ENCODE measurements around a stretch of chr10.

GRCh38 chr10:69845903-69846533 is 44.3 kb downstream of the COL13A1 start:
- RRBS: no CpG with 5 or more reads among the region's 13 CpGs
CAGE:
- cytosol, long polyA plus RNA: no peak
- long polyA plus RNA: no peak
- nucleus, long polyA plus RNA: no peak

- RRBS: no CpG with 5 or more reads among the region's 5 CpGs
CAGE:
- cytosol, long polyA plus RNA: no peak
- long polyA plus RNA: no peak
- nucleus, long polyA plus RNA: no peak
Observed at GRCh38 chr10:69911839-69912060, 110.0 kb downstream of the COL13A1 start.

- RRBS: no CpG with 5 or more reads among the region's 7 CpGs
CAGE:
- cytosol, long polyA plus RNA: no peak
- long polyA plus RNA: no peak
- nucleus, long polyA plus RNA: no peak
Observed at GRCh38 chr10:70051259-70052083, 1.2 kb upstream of the MACROH2A2 start.

DNA sequence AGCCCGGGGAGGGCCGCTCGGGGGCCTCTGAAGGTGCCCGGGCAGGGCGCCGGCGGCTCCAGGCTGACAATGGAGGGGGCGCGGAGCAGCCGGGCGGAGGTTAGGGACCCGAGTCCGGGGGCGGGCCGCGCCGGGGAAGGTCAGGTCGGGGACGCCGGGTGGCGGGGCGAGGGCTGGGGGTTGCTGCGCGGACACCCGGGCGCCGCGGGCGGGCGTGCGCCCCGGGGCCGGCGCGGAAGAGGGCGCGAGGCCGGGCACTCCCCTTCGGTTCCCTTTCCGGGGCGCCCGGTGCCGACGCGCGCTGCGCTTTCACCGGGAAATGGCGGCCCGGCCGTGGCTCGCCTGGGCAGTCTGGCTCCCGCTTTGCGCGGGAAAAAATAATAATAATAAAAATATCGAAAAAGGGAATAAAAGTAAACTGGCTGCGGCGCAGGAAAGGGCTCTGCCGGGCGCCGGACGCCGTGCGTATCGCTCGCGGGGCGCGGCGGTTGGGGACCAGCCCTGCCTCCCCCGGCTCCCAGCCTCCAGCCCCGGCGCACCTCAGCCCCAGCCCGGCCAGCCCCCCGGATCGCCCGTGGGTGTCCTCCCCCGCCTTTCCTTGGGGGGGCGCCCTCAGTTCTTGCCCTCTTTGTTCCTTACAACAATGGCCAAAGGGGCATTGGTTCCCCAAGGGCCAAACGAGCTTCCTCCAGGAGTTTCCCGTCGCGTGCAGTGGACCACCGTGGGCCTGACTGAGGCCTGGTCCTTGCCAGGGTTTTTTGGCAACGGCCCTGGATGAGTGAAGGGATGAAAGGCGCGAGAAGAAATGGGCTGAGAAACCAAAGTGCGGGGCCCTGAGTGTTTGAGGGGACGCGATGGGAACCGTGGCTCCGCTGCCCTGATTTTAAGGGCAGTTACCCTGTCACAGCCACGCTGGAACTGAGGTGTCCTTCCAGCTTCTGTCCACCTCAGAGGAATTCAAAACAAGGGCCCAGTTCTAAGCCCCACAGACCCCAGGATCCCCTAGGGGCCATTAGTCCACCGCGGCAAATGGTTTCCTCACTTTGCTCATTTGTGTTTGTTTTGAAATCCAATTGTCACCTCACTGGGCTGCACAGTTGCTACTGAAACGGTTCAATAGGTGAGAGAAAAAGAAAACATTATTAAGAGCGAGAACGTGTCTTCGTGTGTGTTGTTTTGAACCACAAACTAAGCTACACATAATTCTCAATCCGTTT is 1.2 kb downstream of the MACROH2A2 start:
- RRBS: 4% methylated on average over 23 of the region's 100 CpGs
CAGE:
- cytosol, long polyA plus RNA: no peak
- long polyA plus RNA: no peak
- nucleus, long polyA plus RNA: no peak

- RRBS: no CpG with 5 or more reads among the region's 9 CpGs
CAGE:
- cytosol, long polyA plus RNA: no peak
- long polyA plus RNA: no peak
- nucleus, long polyA plus RNA: no peak
Observed at GRCh38 chr10:70234495-70234885, 1.3 kb upstream of the PPA1 start.

- RRBS: no CpG with 5 or more reads among the region's 6 CpGs
CAGE:
- cytosol, long polyA plus RNA: no peak
- long polyA plus RNA: no peak
- nucleus, long polyA plus RNA: no peak
Observed at GRCh38 chr10:70409553-70410214, 5.7 kb downstream of the EIF4EBP2 start.

DNA sequence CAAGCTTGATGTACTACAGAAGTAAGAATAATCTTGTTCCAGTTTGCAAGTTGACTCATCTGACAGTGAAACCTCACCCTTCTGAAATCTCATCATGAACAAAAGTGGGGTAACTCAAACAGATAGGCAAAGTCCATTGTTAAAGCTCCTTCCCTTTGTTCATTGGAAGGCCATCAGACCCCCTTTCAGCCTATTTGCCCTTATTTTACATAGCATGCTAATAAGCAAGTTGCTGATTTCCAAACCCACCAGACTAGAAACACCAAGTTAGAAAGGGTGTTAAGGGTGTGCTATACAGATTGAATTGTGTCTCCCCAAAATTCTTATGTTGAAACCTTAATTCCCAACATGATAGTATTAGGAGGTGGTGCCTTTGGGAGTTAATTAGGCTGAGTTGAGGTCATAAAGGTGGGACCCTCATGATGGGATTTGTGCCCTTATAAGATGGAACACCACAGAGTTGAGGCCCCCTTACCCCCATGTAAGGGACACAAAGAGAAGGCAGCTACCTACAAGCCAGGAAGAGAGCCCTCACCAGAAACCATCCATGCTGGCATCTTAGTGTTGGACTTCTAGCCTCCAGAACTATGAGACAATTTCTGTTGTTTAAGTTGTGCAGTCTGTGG is 13.9 kb downstream of the EIF4EBP2 start:
CAGE:
- cytosol, long polyA plus RNA: no peak
- long polyA plus RNA: no peak
- nucleus, long polyA plus RNA: no peak

DNA sequence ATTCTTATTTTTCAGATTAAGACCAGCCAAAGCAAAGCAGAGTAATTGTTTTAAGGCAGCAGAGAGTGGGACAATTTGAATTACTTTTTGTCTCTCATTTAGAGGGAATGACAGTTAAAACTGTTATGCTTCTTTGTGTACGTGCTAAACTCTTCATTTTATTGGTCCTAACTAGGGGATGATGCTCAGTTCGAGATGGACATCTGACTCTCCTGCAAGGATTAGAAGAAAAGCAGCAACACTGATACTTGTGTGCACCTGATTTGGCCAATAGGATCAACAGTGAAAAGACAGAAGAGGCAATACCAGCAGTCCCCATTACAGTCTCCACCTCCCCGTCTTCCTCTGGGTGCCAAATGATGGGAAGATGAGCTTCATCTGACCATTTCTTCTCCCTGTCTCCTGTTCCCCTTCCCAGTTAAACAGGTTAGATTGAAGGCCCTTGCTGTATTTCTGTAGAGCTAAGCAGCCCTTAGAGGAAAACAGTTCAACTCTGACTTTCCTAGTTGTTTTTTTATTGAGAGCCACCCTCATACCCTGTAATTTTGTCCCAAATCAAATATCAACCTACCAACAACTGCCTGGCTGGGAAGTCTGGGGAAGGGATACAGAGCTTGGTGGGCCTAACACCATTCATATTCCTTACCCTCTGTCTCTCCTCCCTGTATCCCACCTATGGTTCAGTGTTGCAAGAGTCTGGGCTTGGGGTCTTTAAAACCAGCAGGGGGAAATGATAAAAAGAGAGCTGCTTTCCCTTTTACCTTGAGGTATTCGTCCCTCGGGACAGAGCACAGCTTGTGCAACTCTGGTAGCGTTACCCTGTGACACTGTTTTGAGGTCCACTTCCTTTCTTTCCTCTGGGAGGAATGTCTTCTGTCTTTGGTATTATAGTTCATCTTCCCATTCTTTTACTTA is 17.9 kb downstream of the EIF4EBP2 start:
- RRBS: no CpG with 5 or more reads among the region's 6 CpGs
CAGE:
- cytosol, long polyA plus RNA: no peak
- long polyA plus RNA: no peak
- nucleus, long polyA plus RNA: no peak

DNA sequence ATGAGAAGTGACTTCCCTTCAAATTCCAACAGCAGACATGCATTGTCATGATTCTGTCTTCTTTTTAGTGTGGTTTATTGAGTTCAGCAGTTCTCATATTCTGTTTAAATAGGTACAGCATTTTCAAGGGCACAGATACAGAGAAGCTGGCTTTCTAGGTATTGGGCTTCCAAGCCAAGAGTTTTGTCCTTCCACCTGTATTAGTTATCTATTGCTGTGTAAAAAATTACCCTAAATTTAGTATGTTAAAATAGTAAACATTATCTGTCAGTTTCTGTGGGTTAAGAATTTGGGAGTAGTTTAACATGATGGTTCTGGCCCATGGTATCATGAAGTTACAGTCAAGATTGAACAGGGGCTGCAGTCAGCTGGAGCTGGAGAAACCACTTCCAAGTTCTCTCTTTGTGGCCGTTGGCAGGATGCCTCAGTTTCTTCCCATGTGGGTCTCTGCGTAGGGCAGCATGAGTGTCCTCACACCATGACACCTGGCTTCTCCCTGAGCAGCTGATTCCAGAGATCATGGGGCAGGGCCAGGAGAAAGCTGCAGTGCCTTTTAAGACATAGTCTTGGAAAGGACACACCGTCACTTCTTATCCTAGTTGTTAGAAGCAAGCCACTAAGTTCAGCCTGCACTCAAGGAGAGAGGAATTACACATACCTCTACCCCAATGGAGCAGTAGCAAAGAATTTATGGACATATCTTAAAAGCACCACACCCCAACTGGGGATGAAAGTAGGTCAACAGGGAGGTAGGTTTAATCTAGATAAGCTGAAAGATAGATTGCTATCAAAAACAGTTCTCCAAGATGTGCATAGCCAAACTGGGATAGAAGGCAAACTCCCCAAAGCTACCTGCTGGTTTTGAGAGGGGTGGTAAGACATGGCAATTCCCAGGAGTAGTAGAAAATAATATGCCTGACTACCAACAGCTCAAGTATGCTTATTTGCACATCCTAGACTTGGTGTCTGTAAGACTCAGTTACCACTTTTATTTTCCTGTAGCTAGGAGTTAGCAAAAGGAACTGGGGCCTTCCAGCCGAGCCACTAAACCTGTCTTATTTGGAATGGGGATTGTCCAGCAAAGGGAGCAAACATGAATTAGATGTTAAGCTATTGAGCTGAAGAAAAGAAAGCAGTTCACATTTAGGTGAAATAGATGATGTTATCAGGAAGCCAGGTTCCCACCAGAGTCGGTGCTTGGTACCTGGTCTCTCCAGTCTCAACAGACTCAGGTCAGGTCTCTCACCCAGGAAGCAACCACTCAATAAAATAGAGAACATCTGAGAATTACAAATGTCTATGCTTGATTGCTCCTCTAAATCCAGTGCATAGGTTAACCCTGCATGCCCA is 16.3 kb downstream of the NODAL start:
- RRBS: no CpG with 5 or more reads among the region's 5 CpGs
CAGE:
- cytosol, long polyA plus RNA: no peak
- long polyA plus RNA: no peak
- nucleus, long polyA plus RNA: no peak

DNA sequence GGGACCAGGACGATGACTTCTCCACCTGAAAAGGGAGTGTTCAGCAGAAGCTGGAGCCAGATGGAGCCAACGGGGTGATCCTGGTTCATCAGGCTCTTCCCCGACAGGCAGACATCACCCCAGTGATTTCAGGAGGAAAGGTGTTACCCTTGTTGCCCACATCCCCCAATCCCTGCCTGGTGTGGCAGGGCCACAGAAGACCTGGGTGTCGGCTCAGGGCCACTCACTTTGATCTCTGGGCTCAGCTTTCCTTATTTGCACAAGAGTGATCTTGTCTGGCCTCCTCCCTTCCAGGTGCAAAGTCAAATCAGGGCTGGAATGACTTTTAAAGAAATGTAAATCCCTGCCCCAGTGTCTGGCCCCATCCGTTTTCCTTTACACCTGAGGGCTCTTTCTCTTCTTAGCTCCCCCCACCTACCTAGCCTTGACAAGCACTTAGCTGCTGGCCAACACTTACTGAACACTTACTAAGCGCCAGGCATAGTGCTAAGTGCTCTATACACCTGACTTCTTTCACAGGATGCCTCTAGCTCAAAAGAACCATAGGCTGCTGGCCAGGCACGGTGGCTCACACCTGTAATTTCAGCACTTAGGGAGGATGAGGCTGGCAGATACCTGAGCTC is 880 bp upstream of the NODAL start:
- RRBS: no CpG with 5 or more reads among the region's 7 CpGs
CAGE:
- cytosol, long polyA plus RNA: no peak
- long polyA plus RNA: no peak
- nucleus, long polyA plus RNA: no peak

GRCh38 chr10:70585070-70585493 is 17.5 kb downstream of the PRF1 start:
- RRBS: 24% methylated on average over 2 of the region's 6 CpGs
CAGE:
- cytosol, long polyA plus RNA: no peak
- long polyA plus RNA: no peak
- nucleus, long polyA plus RNA: no peak

DNA sequence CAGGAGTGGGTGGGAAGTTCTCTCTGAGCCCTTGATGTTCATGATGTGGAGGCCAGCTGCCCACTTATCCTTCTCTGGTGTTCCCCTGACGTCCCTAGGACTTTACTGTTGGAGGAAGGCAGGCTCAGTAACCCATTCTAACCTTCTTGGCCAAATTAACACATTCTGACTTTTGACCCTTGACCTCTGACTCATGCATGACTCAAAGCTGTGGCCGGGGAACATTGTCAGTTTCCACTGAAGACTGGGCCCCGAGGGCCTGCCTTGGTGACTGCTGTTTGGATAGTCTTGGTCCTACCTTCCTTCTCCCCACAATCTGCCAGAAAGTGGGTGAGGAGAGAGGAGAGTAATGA is 43.5 kb downstream of the ADAMTS14 start:
- RRBS: no CpG with 5 or more reads among the region's 3 CpGs
CAGE:
- cytosol, long polyA plus RNA: no peak
- long polyA plus RNA: no peak
- nucleus, long polyA plus RNA: no peak

DNA sequence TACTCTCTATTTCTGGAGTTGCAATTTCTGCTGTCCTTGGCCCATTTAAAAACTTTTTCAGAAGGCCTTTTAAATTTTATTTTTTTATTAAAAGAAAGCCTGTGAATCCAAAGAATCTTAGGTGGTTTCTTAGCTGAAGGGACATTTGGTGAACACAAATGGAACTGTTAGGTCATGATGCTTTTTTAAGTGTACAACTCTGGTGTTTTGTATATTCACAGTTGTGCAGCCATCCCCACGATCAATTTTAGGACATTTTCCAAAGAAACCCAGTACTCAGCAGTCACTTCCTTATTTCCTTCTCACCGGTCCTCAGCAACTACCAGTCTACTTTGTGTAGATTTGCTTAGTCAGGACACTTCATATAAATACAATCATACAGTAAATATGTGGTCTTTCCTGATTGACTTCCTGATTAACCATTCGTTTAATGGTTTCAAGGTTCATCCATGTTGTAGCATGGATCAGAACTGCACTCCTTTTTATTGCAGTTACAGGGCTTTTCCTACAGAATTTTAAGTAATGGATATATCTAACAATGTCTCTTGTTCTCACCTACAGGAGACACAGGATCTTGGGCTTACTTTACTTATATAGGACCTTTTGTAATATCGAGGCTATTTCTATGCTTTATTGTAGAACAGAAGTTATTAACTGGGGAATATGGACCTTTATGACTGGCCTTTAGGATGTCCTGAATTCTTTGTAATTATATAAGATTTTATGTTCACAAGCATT is 14.4 kb downstream of the SGPL1 start:
- RRBS: no CpG with 5 or more reads among the region's 4 CpGs
CAGE:
- cytosol, long polyA plus RNA: no peak
- long polyA plus RNA: no peak
- nucleus, long polyA plus RNA: no peak

DNA sequence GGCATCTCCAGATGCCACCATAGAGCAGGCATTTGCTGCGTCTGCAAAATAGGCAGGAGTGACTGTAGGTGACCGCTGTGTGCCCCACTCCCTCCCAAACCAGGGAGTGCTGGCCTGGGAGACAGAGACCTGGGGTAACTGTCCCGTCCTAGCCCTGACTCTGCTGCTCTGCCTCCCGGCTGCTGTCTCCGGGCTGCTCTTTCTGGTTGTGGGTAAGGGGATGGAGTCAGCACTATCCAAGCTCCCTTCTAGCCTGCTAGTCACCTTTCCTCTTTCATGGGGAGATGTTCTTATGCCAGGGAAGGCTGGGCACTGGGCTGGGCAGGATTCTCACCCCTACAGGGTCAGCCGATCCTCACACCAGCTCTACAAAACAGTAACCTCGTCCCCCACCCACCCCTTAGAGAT is 29.5 kb upstream of the PCBD1 start:
- RRBS: no CpG with 5 or more reads among the region's 7 CpGs
CAGE:
- cytosol, long polyA plus RNA: no peak
- long polyA plus RNA: no peak
- nucleus, long polyA plus RNA: no peak

GRCh38 chr10:71211894-71212101 is 572 bp upstream of the UNC5B start:
- RRBS: no CpG with 5 or more reads among the region's 2 CpGs
CAGE:
- cytosol, long polyA plus RNA: no peak
- long polyA plus RNA: no peak
- nucleus, long polyA plus RNA: no peak

GRCh38 chr10:71234804-71235336 is 22.5 kb downstream of the UNC5B start:
- RRBS: 3% methylated on average over 6 of the region's 9 CpGs
CAGE:
- cytosol, long polyA plus RNA: no peak
- long polyA plus RNA: no peak
- nucleus, long polyA plus RNA: no peak

DNA sequence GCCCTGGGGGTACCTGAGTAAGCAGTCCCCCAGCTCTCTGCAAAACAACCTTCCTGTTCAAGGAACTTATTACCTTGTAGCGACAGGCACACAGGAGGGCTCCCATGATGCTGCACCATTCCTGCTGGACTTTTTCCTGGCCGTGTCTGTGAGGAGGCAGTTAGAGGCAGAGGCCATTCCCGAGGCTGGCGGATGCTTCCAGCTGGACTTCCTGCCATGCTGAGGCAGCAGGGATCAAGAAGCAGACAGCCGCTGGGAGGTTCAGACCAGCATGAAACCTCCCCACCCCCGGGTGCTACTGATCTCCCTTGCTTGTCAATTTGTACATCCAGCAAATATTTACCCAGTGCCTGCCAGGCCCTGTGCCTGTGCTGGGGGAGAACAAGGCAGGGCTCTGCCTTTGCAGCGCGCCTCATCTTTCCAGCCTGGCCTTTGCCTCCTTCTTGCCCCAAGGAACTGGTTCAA is 28.8 kb downstream of the SLC29A3 start:
- RRBS: no CpG with 5 or more reads among the region's 8 CpGs
CAGE:
- cytosol, long polyA plus RNA: no peak
- long polyA plus RNA: no peak
- nucleus, long polyA plus RNA: no peak

- RRBS: 73% methylated on average over 1 of the region's 13 CpGs
CAGE:
- cytosol, long polyA plus RNA: no peak
- long polyA plus RNA: no peak
- nucleus, long polyA plus RNA: no peak
Observed at GRCh38 chr10:71596648-71597398, 122.8 kb downstream of the C10orf105 start.

GRCh38 chr10:71735819-71736636 is 16.4 kb upstream of the C10orf105 start:
- RRBS: 76% methylated on average over 5 of the region's 14 CpGs
CAGE:
- cytosol, long polyA plus RNA: no peak
- long polyA plus RNA: no peak
- nucleus, long polyA plus RNA: no peak

DNA sequence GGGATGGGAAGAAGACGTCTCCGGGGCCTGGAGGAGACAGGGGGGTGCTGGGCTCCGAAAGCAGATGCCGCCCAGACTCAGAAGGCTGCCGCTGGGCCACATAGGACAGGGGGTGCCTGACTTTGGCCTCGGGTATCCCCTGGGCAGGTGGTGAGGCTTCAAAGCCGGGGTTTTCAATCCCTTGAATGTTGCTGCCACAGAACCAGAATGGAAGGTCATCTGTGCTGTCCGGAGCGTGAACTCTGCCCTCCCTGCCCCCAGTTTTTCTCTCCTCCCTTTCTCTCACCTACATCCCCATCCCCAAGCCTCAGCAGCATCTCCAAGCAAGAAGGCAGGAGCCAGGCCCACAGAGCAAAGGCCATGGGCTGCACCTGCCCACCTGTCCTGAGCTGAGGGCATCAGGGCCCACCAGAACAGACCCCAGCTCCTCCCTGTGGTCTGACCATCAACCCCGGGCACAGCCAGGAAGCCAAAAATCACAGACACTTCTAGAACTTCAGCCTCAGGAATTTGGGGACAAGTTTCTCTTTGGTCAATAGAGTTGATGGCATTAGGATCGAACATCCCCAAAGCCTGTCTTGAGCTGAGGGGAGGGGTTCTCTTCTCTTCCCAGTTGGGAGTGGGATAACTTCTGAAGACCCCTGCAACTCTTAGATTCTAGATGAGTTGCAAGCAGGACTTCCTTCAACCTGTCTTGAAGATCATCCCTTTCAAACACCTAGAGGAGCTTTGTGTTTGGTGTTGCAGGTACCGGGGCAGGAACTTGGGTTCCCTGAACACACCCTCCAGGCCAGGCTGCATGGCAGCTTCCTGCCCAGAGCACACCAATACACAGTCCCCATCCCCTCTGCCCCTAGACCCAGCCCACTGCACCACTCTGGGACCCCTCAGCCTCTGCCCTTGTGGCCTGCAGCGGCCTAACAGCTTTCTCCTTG is 21.4 kb downstream of the VSIR start:
- RRBS: 75% methylated on average over 2 of the region's 13 CpGs
CAGE:
- cytosol, long polyA plus RNA: no peak
- long polyA plus RNA: no peak
- nucleus, long polyA plus RNA: no peak

All from SK-N-SH (cell line).